RPMI7951 (cell line): ENCODE measurements around a stretch of chr11.

- RAMPAGE, long total RNA, result no peak
Measured at GRCh38 chr11:11691810-11692234, 70.0 kb upstream of the GALNT18 start.

- RAMPAGE, long total RNA, result no peak
Measured at GRCh38 chr11:11857540-11858045, 15.8 kb downstream of the USP47 start.

DNA sequence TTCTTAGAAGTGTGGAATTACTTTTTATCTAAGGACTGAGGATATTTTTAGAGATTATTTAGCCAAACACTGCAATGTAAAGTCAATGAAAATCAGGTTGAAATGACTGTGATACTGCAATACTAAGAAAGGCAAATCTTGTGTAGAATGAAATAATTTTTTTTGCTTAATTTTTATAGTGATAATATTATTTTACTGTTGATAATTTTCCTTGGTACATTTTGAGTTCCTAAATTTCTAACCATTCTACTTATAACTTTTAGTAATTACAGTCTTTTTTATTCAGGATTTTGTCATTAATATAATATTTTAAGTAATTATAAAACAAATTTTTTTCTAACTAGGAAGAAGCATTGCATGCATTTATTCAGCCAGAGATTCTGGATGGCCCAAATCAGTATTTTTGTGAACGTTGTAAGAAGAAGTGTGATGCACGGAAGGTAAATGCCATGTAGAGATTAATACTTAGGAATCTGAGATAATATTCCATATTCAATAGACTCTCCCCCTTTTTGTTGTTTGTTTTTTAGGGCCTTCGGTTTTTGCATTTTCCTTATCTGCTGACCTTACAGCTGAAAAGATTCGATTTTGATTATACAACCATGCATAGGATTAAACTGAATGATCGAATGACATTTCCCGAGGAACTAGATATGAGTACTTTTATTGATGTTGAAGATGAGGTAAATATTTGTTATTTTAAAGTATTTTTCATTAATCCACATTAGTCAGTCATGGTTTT is 78.2 kb downstream of the USP47 start:
- RAMPAGE, long total RNA, result no peak

- RAMPAGE, long total RNA, result no peak
Measured at GRCh38 chr11:11998309-11999045, 9.9 kb downstream of the DKK3 start.

- RAMPAGE, long total RNA, result no peak
Measured at GRCh38 chr11:12006581-12007347, 1.7 kb downstream of the DKK3 start.

- RAMPAGE, long total RNA, result no peak
Measured at GRCh38 chr11:12047327-12047911, 39.0 kb upstream of the DKK3 start.

GRCh38 chr11:12050270-12050994 is 42.0 kb upstream of the DKK3 start:
- RAMPAGE, long total RNA, result no peak

- RAMPAGE, long total RNA, result no peak
Measured at GRCh38 chr11:12103725-12104353, 6.6 kb upstream of the MICAL2 start.

DNA sequence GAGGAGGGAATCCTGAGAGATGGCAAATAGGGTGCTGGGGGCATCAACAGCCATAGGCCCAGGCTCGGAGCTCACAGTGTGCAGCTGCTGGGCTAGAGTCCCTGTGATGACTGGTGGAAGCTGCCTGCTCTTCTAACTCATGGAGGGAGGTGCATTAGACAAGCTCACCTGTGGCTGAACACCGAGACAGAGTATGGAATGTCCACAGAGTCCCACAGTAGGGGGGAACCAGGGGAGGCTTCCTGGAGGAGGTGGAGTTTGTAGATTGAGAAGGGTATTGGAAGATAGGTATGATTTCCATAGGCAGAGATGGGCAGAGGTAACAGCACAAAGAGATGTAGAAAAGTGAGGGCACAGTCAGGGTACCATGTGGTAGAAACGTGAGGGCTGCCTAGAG is 9.9 kb downstream of the MICAL2 start:
- RAMPAGE, long total RNA, result no peak

DNA sequence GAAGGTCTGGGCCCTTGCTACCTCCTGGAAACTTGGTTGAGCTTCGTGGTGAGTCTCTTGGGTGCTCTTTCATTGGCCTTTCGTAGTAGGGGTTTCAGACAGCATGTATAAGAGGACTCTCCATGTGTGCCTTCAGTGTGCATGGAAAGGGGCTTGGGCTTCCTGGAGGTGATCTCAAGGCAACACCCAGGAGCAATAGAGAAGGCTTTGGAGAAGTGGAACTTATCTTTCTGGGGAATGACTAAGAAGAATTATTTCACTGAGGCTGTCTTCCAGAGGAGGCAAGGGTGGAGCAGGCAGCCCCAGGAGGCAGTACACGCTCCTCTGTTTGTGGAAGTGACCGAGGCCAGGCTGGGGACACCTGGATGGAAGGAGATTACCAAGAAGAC is 45.8 kb downstream of the MICAL2 start:
- RAMPAGE, long total RNA, result no peak

GRCh38 chr11:12164056-12164696 is 53.8 kb downstream of the MICAL2 start:
- RAMPAGE, long total RNA, result no peak

DNA sequence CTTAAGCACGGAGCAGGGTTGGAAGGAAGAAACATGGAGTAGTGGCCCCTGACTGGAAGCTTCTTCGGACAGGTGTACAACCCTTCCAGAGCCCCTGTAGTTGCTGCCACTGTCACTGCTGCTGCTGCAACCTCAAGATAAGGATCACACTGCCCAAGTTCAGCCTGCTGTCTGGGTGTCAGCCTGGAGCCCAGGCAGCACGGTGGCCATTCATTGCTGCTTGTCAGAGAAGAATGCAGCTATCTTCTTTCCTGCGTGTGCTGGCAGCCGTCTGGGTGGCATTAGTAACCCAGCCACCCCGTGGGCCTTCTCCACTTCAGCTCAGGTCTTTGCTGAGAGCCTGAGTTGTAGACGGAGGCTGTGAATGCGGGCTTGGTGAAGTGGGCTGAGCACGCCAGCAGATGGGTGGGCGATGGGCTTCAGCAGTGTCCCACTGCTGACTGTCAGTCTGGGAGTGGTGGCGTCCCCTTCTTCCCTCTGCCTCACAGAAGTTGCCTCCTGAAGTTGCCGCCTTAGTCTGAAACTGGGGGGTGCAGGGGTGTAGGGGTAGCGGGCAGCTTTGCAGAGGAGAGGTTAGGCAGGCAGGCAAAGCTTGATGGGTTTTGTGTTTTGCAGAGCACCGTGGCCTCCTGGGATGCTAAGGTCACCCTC is 106.8 kb downstream of the MICAL2 start:
- RAMPAGE, long total RNA, result no peak

DNA sequence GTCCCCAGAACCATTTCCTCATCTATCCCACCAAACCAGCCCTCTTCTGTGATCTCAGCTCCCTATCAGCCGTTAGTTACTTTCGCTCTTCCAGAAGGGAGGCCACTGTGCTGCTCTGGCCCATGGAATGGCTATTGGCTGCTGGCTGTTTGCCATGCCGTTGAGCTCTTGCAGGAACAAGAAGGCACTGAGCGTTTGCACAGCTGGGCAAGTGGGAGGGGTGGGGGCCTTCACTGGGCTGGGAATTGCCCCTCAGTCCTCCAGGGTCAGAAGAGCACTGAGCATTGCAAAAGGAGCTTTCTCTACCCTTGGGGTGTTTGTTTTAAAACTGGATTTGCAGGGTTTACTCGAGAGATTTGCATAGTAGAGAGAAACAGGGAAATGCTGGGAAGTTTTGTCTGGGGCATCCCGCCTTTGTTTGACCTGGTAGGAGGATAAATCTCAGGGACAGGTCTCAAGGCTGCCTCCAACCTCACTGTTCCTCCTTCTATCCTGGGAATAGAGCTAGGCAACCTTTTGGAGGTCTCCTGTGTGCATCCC is 129.0 kb upstream of the PARVA start:
- RAMPAGE, long total RNA, result no peak

- RAMPAGE, long total RNA, result no peak
Measured at GRCh38 chr11:12256577-12256913, 120.8 kb upstream of the PARVA start.

DNA sequence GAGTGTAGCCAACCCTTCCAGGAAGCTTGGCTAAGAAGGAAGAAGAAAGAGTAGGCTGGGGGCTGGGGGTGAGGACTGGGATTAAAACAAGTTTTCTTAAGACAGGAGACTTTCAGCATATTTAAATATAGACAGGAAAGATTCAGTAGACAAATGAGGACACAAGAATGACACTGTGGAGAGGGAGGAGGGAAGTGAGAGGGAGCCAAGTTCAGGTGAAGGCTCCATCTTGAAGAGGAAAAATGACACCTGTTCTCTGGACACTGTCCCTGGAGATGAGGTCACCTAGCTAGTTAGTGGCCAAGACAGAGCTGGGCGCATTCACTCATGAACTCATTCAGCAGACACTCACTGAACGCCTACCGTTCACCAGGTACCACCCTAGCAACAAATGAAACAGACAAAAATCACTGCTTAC is 103.4 kb upstream of the PARVA start:
- RAMPAGE, long total RNA, result no peak

DNA sequence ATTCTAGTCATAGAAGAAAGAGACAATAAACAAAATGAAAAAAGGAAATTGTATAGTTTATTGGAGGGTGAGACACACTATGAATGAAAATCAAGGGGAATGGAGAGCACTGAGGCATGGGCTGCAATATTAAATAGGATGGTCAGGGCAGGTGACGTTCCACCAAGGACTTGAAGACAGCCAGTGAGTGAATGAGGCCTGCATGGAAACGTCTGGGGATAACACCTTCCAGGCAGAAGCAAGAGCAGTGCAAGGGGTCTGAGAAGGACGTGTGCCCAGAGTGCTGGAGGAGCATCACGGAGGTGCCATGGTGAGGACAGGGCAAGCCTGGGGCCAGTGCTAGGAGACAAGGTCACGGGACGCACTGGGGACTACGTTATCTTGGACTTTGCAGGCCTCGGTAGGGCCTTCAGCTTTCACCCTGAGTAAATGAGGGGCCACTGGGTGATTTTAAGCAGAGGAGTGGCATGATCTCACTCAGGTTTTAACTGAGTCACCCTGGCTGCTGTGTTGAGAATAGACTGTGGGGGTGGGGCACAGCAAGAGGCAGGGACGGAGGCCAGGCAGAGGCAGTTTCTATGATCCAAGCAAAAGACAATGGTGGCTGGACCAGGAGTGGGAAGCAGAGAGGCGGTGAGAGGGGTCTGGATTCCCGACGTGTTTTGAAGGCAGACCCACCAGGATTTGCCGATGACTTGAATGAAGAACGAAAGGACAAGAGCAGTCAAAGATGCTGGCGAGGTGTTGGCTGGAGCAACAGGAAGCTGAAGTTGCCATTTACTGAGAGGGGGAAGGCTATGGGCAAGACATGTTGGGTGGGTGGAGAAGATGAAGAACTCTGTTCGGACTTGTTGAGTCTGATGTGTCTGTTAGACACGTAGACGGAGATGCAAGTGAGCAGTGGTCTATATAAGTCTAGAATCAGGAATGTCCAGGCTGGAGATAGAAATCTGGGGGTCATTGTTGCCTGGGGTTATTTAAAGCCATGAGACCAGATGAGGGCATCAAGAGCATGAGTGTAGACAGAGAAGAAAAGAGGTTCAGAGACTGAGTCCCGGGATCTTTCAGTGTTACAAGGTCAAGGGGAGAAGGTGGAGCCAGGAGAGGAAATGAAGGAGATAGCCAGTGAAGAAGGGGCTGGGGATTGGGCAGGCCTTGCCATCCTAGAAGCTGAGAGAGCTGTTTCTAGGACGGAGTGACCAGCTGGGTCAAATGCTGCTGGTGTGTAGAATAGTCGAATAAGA is 102.6 kb upstream of the PARVA start:
- RAMPAGE, long total RNA, result no peak

- RAMPAGE, long total RNA, result no peak
Measured at GRCh38 chr11:12693136-12694164, 19.2 kb downstream of the TEAD1 start.

DNA sequence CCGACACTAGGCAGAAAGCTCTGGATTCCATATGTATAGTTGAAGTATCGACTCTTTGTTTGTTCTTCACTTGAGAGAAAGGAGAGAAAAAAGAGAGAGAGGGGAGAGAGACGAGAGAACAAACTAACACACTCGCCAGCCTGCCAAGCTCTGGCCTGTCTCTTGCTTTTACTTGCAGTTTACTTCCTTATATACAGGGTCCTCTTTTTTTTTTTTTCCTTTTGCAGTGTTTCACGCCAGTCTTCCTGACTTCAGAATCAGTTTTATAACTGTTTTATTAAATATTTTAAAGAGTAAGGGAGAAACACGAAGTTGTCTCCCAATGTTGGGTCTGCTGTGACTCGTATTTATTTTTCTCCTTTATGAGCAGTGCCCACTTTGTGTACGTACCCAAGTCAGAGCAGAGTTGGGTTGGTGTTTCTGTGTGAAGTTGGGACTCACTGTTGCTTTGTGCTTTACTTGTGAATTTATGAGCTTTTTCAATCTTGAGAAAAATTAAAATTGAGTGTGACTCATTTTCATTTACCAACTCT is 20.0 kb downstream of the TEAD1 start:
- RAMPAGE, long total RNA, result no peak

DNA sequence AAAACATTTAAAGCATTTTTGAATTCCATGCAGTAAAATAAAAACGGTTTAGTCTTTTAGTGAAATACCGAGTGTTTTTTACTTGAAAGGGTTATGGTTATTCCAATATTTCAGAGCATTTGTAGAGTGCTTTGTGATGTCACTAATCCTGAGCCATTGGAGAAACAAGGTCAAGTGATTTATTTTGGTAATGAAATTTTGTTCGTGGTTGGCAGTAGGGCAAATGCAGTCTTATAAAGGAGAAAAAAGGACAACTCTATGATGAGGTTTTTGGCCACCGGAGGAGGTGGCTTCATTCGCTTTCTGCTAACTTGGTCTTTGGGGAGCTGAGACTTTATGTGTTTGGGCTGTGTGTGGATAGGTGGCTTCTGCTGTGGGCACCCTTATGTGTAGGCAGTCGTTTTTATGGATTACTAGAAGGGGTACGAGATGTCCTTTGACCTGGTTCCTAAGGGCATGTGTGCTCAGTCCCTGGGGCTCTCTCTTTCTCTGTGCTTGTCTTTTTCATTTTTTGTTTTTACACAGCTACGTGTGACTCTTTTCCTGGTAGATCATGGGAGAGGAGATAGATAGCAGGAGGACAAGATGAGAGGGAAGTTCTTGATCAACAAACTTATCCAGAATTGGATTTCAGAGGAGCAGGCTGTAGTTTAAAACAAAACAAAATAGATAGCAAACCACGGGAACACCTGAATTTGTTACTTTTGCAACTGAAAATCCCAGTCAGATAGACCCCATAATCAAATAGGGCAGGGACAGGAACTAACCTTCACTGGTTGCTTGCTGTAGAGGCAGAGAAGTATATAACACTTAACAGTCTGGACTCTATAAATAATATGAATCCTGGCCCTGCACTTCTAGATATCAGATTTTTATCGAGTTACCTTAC is 93.4 kb downstream of the TEAD1 start:
- RAMPAGE, long total RNA, result no peak

DNA sequence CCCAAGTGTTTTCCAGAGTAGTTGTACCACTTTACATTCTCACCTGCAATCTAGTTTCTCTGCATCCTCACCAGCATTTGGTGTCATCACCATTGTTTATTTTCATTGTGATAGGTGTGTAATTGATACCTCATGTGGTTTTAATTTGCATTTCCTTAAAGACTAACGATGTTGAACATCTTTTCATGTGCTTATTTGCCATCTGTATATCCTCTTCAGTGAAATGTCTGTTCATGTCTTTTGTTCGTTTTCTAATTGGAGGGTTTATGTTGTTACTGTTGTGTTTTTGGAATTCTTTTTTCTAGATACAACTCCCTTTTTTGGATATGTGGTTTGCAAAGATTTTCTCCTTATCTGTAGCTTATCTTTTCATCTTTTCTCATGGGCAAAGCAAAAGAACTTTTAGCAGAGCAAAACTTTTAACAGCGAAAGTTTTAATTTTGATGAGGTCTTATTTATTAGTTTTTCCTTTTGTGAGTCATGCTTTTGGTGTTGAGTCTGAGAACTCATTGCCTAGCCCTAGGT is 99.2 kb downstream of the TEAD1 start:
- RAMPAGE, long total RNA, result no peak